SJSA1 (cell line): ENCODE data around the gene ATP23.

- RAMPAGE, long total RNA = no peak
These were observed 5.8 kb upstream of the AVIL start for GRCh38 chr12:57824256-57824761.

DNA sequence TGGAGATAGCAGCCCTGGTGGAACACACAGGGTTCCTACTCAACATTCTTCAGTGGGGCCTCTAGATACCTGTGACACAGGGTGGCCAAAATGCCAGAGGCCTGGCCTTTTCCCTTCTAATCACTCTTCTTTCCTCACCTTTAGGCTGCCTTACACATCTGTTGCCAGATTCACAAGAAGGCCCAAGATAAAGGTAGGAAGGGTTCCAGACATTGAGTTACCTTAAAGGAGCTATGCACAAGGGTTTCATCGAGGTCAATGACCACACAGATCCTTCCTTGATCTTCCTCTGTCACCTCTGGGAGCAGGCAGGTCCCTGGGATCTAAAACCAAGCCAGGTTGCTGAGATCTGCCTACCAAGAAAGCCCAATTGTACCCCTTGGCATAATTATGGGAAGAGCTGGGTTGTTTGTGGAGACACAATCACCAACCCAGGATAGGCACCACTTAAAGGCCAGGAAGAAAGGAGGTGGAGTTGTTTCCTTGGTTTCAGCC, 8.3 kb upstream of the AVIL start:
- RAMPAGE, long total RNA = no peak

DNA sequence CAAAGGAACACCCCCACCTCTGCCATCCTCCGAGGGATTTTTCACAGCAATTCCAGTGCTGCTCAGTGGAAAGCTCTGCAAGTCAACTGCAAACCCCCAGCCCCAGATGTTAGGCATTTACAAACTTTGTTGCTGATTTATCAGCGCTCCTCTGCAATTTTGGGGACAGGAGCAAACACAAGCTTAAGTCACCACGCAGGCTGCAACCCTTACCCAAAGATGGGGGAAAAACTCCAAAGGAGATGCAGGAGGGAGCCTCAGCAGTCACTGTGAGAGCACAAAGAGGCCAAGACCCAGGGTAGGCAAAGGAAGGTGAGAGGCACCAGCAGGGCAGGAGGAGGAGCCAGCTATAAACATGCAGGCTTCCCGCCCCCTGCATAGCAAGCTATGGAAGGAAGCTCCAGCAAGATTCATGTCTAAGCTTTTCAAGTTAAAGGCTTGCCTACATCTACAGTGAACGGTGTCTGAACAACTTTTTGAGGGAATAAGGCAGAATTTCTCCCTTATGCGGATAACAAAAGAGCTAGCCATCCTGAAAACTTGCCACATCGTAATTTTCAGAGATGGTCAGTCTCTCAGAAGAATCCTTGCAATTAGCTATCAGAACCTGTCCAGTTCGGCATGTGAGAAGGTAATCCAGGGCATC, 4.0 kb downstream of the CTDSP2 start:
- RAMPAGE, long total RNA = no peak

- RAMPAGE, long total RNA = no peak
These were observed 12.0 kb upstream of the ATP23 start for GRCh38 chr12:57929364-57929814.

GRCh38 chr12:57941081-57942028, at the start of gene ATP23:
TSS of gene ATP23 (plus strand) at chr12:57941567.
- RAMPAGE, long total RNA = start-site peak on the plus strand at chr12:57941503-57941688, 3,242 and 2,061 reads in 2 replicates

DNA sequence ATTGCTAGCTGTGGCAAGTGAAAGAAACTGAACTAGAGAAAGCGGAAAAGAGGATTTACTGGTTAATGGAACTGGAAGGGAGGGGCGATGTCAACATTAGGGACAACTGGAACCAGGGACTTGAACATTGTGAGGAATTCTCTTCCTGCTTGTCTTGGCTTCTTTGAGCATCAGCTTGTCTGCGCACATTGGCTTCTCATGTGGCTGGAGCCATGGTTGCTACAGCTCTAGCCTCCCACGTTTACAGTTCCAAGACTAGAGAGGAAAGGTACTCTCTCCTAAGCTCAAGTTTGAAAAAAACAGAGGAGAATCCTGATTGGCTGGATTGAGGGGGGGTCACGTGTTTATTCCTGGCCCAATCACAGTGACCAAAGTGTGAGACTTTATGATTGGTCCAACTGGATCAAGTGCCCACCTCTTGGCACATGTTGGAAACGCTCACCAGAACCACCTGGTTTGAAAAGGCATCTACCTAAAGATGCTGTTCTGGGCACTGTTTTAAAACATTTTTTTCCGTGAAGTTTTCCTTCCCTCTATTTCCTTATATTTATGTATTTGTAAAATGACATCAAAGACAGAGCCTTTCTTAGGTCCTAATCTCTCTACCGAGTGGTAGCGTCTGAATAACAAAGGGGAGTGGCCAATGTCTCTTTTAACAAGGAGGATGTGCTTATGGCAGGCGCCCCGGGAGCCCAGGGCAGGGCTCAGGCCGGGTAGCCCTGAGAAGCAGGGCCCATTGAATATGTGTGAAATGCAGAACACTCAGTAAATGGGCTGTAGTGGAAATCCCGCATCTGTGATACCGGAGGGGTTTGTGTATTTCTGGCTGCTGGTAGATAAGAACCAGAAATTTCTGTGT, 146.1 kb downstream of the ATP23 start:
- RAMPAGE, long total RNA = no peak

- RAMPAGE, long total RNA = no peak
These were observed 423.3 kb downstream of the ATP23 start for GRCh38 chr12:58364681-58365143.

GRCh38 chr12:58765195-58765575, 155.1 kb downstream of the LRIG3 start:
- RAMPAGE, long total RNA = no peak

GRCh38 chr12:59486915-59487147, 109.0 kb upstream of the SLC16A7 start:
- RAMPAGE, long total RNA = no peak

DNA sequence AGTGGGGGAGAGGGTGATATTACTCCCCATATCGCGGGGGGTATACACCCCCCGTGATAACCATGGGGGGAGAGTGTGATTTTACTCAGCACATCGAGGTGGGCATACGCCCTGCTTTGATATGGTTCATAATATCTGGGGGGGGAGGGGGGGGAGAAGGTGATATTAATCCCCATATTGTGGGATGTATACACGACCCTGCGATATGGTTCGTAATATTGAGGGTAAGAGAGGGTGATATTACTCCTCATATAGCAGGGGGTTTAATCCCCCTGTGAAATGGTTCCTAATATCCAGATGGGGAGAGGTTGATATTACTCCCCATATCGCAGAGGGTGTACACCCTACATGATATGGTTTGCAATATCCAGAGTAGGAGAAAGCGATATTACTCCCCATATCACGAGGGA, 64.5 kb upstream of the SLC16A7 start:
- RAMPAGE, long total RNA = no peak

DNA sequence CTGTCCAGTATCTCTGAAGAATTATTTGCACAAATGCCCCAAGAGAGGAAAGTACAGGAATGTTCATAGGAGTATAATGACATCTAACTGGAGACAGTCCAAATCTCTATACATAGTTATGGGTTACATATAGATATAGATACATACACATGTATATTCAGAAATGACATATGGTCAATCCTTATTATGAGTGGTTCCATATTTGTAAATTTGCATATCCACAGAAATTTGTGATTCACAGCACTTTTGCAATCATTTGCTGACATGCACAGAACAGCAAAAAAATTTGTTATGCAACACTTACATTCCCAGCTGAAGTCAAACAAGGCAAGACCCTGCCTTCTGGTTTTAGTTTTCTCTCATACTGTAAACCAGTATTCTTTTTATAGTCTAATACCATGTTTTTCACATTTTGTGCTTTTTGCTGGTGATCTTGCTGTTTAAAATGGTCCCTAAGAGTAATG, 103.7 kb downstream of the SLC16A7 start:
- RAMPAGE, long total RNA = no peak

DNA sequence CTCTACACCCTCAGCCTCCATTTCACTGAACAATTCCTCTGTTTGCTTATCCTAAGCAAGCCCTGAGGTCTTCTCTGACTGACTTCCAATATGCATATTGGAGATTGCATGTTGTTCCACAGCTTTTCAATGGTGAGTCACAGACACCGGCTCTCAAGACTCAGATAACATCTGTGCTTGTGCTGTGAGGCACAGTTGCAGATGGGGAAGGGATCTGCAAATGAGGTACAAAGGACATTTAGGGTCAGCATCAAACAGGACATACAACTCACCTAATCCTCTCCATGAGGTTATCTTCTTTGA, 141.0 kb downstream of the SLC16A7 start:
- RAMPAGE, long total RNA = no peak

- RAMPAGE, long total RNA = no peak
These were observed 156.3 kb downstream of the SLC16A7 start for GRCh38 chr12:59751902-59752847.

GRCh38 chr12:62297193-62298100, 37.2 kb downstream of the USP15 start:
- RAMPAGE, long total RNA = no peak

- RAMPAGE, long total RNA = no peak
These were observed 138.4 kb downstream of the MON2 start for GRCh38 chr12:62604930-62605573.

- RAMPAGE, long total RNA = no peak
These were observed 165.0 kb downstream of the MON2 start for GRCh38 chr12:62631233-62632417.

DNA sequence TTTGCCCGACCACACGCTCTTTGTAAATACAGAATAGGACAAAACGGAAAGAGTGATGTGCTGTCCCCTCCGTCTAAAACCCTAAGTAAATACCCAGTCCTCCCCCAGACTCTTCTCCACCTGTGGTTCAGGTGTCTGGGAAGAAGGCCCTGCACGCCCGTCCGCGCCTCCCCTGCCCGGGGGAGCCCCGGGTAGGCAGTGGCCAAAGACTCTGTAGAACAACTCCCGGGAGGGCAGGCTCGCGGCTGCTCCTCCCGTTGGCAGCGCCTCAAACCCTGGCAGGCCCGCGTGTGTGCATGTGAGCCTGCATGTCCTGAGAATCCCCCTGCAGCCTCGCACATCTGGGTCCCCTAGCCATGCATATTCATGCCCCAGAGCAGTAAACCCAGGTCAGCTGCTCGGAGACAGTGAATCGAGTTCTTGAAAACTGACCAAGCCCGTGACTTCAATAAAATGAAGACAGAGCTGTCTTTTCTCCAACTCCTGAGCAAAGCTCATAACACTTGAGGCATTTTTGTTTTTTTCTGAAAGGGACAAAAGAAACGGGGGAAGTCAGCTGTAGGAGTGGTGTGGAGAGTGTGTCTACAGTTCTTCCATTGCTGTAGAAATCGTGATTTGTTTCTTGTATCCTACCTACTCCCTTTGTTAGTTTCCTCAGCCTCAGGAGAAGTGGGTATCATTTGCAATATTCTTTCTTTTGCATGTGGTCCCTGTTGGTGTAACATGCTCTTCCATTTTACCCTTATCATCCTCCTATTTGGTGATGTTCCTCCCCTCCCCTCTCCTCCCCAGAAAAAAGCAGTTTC, 166.0 kb downstream of the MON2 start:
- RAMPAGE, long total RNA = no peak

DNA sequence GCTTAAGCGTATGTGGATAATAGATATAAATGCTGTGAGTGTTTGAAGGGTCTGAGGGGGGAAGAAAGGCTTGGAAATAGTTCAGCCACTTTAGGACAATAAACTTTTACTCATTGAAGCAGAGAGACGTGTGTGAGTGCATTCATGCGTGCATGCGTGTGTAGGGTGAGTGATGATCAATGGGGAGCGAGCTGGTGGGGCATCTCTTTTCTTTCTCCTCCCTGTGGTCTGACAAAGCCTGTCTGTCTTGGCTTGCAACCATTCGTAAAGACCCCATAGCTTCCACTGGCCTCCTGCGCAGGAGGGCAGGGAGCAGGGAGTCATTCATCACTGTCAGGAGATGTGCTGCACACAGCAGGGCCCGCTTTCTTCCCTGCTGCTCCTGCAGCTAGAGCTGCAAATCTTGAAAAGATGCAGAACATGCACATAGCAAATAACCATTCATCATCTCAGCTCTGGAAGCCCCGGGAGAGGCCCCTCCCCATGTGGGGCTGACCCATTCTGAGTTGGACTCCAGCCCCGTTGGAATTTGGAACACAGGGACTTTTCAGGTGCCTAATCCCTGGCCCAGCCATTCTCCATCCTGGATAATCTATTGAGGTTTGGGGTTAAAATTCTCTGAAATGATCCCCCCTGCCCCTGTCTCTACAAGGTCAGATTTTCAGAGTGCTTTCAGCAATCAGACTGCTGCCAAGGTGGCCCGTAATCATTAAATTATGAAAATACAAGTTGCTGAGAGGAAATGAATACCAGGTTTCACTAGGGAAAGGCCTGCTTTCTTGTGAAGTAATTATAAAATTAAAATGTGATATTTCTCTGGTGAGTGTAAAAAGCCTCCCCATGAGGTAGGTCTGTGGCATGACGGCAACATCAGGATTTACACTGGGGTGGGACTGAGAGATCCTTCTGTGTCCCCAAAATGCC, 223.1 kb downstream of the PPM1H start:
- RAMPAGE, long total RNA = no peak

DNA sequence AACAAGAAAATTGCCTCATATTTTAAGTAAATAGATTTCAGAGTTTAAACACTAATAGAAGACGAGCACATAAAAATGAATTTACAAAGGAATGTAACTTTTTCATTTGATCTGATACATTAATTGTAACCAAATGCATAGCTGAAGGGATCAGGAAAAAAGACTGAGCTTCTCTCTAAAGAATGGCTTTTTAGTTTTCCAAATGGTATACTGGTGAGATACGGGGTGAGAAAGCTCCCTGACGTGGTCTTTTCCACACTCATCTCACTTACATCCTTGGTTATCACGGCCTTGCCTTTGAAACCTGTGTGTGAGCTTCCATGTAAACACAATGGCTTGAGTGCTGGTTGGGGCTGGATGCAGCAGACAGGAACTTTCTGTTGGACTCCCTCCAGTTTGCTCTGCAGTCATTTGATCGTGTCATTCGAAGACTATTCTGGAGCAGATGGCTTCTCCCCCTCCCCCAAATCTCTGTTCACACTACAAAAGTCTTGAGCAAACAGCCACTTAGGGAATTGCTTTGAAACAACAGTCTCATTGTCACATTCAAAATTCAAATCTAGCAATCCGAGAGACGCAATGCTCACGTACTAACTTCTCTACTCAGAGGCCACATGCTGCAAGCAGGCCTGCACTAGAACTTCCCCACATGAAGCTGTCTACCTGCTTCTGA, 214.4 kb downstream of the PPM1H start:
- RAMPAGE, long total RNA = no peak

DNA sequence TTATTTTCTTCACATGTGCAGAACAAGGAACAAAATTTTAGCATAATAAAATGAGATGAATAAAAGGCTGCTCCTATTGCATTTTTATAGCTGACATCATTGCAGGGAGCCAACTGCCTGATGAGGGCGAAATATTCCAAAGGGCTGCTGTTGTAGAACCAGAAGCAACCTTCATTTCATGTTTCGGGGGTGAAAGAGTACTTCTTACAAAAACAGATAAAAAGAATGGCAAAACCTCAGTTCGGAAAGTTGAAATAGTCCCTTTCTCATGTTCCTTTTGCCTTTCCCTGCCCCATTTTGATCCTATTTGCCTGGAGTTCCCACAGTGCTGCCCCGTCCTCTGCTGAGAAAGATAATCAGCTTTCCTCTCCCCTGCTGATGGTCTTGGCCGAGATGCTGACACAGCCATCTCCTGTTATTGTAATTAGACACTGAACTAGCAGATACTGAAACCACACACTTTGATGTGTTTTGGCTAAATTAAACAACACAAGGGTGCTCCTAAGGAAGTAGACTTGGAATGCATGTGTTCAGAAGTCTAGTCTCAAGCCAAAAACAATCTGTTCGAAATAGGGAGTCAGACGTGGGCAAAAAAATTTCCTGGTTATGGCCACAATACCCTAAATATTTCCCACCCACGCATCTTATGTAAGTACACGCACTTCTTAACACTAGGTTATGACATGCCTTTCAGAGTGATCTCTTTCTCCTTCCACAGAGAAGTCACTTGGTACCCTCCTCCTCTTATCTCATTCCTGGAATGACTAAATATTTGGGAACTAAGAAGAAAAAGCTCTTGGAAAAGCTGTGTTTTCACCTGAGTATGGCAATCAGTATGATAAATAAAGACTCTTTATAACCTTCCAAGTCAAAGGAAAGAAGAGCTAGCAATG, 117.2 kb downstream of the PPM1H start:
- RAMPAGE, long total RNA = no peak